ENCODE measurements around the genes ADGRL1 and ADGRE3.

DNA sequence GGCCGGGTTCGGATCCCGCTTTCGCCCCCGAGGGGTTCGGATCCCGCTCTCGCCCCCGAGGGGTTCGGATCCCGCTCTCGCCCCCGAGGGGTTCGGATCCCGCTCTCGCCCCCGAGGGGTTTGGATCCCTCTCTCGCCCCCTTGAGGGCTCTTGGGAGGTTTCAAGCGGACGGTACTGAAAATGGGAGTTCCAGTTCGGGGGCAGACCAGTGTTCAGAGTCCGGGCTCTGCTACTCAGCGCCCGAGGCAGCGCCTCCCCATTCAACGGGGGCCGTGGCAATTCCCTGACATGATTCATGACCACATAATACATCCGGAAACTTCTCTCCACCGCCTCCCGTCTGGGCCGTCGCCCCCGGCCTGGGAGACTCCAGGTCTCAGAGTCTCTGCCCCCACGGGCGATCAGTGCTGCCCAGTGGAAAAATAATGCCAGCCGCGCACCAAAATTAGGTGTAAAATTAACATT lies 995 bp upstream of the ASF1B start:
- PRO-cap, result unidirectional peak, plus-strand start at position 179 of the sequence

DNA sequence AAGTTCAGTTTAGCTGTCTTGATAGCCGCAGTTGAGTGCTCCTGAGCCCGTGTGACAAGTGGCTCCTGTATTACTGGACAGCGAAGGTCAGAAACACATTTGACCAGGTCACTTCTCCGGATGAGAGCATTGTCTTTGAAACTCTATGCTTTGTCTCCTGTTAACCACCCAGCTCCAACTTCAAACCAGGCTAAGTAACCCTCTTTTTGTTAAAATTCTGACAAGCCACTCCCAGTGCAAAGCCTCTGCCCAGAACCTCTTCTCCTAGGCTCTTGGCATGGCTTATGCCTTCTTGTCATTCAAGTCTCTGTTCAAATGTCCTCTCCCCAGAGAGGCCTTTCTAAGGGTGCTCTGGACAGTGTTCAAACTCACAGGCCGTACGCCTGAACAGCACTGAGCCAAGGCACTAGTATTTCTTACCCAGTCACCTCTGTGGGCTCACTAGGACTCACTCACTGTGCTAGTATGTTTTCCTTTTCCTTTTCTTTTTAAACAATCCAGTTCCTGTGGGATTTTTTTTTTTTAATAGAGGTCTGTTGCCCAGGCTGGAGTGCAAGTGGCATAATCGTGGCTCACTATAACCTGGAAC lies 2.1 kb upstream of the ASF1B start:
- PRO-cap, result no peak

- PRO-cap, result no peak
Measured at GRCh38 chr19:14167437-14168225, 31.2 kb upstream of the ASF1B start.

GRCh38 chr19:14169852-14170454 lies 33.6 kb upstream of the ASF1B start:
- PRO-cap, result no peak

DNA sequence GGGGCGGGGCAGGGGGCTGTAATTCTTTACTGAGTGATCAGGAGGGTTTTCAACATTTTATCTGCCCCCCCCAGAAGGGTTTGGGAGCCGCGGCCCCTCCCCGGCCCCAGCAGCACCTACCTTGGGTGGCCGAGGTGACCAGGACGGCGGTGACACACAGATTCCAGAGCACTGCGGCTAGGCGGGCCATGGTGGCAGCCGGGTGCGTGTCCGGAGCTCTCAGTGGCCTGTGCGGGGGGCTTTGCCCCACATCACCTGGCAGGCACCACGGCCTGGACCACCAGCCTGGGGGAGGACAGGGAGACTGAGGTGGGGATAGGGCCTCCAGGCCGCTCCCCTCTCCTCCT lies 22.6 kb downstream of the ADGRL1 start:
- PRO-cap, result no peak

- PRO-cap, result no peak
Measured at GRCh38 chr19:14205772-14206461, at the start of gene ADGRL1. ADGRL1 (minus strand) TSS chr19:14206169.

DNA sequence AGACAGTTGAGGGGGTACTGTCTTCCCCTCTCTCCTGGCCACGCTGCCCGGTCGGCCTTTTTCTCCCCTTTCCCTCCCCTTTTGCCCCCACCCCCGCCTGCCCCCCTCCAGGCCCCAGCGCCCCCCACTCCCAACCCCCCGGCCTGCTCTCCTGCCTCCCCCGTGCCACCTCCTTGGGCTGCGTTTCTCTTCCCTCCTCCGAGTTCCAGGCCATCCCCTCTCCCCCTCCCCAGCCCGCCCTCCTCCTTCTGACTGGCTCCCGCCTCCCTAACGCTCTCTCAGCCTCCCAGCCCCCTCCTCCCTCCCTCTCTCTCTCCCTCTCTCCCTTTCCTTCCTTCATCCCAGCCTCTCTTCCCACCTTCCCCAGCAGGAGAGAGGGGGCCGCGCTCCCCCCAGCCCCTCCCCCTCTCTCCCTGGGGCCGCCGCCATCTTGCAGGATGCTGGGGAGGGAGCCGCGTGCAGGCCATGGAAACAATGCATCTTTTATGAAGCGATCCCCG lies 42.5 kb upstream of the ADGRL1 start:
- PRO-cap, result bidirectional peak, plus-strand start at position 433 of the sequence, minus-strand start at position 191 of the sequence

DNA sequence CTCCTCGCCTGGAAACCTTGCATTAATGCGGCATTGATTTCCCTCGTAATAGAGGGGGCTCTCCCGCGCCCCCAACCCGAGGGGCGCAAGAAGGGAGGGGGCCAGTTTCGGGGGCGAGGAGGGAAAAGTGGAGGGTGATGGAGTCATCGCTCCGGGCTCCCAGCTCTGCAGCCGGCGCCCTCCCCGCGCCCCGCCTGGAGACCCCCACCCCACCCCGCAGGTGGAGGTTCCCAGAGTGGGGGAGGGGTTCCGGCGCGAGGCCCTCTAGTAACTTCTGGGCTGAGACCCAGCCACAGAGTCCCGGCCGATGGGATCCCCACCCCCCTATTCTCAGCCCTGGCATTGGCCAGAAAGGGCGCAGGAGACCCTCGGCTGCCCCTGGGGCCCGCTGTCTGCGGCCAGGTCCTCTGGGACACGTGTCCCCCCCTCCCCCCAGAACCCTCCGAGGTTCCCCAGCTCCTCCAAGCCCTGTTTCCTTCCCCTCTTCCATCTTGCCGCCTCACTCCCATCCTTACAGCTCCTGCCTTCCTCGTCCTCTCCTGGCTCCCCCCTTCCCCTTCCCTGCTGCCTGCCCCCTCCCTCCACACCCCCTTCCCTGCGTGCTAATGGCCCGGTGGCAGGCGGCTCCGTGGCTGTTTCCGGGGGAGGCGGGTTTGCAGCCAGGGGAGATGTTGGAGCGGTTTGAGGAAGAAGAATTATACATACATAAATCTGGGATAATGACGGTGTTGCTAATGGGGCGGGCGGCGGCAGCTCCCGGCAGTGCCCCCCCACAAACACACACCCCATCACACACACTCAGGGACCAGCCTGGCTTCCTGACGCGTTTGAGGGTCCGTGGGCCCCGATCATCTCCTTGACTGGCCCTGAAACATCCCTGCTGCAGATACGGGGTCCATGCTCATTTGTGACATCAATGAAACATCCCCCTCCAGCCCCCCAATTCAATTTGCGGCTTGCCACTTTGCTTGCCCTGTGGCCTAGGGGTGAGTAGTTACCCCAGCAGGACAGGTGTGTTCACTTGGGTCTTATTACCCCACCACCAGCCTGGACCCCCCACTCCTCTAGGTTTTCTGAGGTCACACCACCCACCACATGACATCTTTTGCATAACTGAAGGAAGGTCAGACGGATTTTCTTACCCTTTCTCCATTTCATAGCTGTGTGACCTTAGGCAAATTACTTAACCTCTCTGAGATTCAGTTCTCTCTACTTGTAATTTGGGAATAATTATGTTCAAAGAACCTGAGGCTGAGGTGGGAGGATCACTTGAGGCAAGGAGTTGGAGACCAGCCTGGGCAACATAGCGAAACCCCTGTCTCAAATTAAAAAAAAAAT lies 43.4 kb upstream of the ADGRL1 start:
- PRO-cap, result unidirectional peak, minus-strand start at position 541 of the sequence

DNA sequence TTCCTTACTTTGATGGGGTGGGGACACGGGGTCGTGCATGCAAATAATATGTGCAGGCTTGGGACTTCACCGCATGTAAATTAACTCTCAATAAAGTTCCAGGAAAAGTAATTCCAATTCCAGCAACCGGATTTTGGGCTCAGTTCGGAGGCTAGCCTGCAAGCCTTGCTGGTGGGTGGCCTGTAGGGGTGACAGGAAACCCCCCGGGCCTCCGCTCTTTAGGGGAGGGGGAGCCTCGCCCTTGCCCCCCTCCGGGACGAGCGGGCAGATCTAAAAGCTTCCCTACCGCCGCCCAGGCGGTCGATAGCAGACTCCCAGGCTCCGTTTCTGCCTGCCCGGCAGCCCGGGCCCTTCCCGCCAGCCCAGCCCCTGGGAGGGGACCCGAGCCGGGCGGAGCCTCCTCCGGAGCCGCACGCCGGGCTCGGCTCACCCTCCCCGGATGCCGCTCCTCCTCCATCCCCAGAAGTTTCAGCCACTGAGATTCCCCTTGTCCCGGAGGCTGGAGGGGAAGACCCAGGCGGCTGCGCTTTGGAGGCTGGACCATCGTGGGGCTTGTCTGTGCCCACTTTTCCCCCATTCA lies 47.8 kb upstream of the ADGRE5 start:
- PRO-cap, result no peak

GRCh38 chr19:14375134-14376274 lies 5.7 kb upstream of the ADGRE5 start:
- PRO-cap, result bidirectional peak, plus-strand start at chr19:14375496, minus-strand start at chr19:14375187

GRCh38 chr19:14379706-14380094 lies 1.5 kb upstream of the ADGRE5 start:
- PRO-cap, result no peak

DNA sequence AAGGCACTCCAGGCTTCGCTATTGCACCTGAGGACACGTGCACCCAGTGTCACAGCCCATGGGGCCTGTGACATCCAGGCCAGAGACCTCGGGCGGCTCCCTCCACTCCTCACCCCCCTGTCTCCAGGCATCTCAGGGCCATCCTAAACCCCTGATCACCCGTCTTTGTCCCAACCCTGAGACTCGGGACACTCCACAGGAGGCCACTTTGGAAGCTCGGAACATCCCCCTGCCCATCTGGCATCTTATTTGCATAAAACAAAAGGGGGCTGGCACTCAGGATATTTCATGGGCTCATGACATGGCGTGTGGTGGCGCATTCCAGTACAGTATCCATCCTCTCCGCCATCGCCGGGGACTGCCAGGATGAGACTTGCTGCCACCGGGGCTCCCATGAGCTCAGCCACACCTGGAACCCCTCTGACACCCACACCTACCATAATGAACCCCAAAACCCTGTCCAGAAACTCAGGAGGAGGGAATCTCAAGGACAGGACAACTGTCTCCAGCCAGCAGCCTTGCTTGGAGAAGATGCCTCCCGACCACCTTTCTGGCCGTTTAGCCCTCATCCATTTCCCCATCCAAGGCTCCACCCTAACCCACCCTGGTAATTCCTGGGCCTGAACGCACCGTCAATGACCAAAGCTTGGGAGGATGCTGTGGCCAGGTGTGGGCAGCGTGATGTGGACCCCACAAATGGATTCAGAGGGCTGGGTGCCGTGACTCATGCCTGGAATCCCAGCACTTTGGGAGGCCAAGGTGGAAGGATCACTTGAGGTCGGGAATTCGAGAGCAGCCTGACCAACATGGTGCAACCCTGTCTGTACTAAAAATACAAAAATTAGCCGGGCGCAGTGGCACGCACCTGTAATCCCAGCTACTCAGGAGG lies 13.3 kb downstream of the ADGRE5 start:
- PRO-cap, result no peak

GRCh38 chr19:14404222-14404855 lies 14.8 kb downstream of the DDX39A start:
- PRO-cap, result no peak

GRCh38 chr19:14406479-14407435 lies 12.4 kb downstream of the DDX39A start:
- PRO-cap, result no peak

- PRO-cap, result no peak
Measured at GRCh38 chr19:14451557-14452026, 18.5 kb downstream of the PKN1 start.

DNA sequence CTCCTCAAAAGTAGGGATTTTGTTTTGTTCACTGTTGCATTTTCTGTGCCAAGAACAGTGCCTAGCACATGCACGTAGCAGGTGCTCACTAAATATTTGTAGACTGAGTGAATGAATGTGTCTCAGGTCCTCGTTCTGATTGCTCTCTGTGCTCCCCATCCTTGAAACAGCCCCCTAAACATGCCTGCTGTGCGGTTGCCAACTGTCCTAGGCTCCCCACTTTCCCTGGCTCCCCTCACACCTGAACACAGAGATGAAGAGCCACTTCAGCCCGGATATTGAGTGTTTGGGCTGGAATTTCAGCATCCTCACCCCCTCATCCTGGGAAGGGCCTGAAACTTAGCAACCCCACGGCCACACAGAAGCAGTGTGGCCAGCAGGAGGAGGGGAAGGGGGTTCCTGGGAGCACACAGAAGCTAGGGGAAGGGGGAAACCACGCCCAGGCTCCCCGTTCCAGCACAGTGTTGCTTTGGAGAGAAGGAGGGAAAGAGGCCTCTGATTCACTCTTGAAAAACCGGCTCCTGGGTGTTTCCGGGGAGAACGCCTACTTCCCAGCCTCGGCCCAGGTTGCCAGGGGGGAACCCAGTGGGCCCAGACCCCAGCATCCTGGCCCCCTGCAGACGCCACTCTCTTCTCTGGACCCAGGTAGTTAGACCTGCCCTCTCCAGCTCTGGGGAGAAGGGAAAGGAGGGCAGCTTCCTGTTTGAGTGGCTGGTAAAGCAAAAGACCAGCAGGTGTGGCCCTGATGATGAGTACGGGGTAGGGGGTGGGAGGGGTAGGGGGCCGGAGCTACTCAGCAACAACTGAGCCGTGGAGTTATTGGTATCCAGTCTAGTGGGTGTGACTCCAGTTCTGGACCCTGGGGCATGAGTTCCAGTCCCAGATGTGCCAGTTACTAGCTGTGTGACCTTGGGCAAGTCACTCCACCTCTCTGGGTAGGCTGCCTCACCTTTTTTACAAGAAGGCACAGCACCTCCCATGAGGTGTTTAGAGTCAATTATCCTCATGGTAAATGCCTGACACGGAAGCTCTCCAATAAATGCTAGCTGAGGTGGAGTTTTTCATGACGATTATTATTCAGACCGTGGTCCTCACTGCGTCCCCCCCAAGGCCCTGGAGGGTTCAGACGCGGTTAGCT lies 1.0 kb downstream of the GIPC1 start:
- PRO-cap, result no peak

- PRO-cap, result no peak
Measured at GRCh38 chr19:14565831-14566526, 5.9 kb downstream of the NDUFB7 start.

- PRO-cap, result no peak
Measured at GRCh38 chr19:14574361-14574744, 2.5 kb upstream of the NDUFB7 start.

- PRO-cap, result no peak
Measured at GRCh38 chr19:14674784-14675315, at the start of gene ADGRE3. ADGRE3 (minus strand) TSS chr19:14674844.

- PRO-cap, result no peak
Measured at GRCh38 chr19:14714741-14715047, 24.8 kb downstream of the ZNF333 start.

All from penis (tissue), 1 donor.